Epithelial cell of esophagus (primary cell): ENCODE measurements around a stretch of chr2.

DNA sequence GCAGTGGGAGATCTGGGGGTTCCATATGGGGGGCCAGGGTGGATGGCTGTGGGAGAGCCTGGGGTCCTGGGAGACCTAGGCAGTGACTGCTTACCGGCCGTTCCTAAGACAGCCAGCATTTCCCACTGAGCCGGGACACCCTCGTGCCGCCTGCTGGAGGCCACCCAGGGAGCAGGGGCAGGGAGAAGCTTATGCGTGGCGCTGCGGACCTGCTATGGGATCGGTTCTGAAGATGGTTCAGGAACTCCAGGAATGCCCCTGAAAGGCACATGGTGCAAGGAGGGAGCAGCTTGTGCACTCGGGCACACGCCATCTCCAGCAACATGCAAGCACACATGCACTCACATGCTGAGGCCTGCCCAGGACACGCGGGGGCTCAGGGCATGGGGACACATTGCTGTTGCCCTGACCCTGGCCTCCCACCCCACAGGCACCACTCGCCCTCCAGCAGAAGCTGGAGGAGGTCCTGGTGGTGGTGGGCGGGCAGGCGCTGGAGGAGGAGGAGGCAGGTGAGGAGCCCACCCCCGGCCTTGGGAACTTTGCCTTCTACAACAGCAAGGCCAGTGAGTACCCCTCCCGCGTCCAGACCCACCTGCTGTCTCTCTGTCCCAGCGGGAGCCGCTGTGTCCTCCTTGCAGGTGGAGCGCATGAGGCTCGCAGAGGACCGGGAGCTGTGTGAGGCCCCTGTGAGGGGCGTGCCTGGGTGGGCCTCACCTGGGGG is 4.1 kb downstream of the KLHL30 start:
- RRBS, result 54% methylated on average over 2 of the region's 25 CpGs

DNA sequence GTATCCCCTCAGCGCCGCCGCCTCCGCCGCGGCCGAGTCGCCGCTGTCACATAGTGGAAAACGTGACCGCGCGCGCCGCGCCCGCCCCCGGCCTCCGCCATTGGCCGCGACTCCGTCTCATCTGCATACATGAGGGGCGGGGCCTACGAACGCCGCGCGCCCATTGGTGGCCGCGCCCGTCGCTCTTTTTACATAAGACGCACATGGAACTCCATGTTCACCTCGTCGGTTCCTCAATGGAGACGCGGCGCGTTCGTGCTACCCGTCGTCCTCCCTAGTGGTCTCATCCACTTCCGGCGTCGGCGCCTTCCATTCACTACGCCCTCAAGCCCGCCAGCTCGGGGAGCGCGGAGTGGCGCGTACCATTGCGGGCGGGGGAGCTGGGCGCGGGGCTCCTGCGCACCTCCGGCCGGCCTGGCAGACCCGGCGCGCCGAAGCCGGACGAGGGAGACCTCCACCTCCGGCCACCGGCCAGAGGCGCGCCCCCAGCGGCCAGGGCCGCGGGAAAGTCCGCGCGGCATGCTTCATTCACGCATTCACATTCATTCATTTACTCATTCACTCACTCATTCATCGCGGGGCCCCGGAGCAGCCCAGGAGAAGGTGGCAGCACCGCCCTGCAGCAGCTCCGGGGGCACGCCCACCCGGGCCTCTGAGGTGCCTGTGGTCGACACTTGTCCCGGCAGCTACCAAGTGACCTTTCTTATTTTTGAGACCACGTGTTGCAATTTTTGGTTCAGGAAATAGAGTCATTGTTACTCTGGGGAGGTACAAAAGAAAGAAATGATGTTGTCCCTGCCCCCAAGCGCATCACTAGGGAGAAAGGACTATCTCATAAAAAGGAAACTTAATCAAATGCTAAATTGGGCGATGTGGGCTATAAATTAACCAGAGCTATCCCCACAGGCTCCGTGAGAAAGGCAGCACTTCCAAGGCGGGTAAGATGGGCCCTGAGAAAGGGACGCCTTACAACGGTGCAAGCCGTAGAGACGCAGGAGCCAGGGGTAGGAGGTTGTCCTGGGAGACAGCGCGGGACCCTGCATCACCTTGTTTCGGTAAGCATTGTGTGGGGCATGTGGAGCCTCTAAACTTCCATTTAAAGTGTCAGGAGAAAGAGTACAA is 694 bp upstream of the PER2 start:
- RRBS, result 2% methylated on average over 6 of the region's 98 CpGs

DNA sequence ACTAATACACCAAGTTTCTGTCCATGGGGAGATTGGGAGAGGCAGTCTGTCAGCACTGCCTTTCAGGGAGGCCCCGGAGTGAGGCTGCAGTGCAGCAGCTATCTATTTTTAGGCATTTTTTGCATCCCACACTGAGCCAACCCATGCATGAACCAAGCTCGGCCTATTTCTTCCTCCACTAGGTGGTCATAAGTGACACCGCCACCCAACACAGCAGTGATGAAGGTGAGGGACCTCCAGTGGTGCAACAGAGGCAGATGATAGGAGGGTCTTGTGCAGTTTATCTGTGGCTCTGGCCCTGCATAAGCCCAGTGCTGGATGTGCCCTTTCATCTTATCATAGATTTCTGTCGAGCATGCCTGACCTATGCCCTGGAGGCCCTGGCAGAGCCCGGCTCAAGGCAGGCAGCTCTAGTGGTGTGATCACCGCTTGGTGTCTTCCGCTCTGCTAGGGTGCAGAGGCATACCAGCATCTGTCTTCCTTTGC is 13.9 kb upstream of the TRAF3IP1 start:
- RRBS, result no CpG with 5 or more reads among the region's 7 CpGs

GRCh38 chr2:238357326-238358125 is 37.2 kb downstream of the TRAF3IP1 start:
- RRBS, result no CpG with 5 or more reads among the region's 5 CpGs

- RRBS, result no CpG with 5 or more reads among the region's 6 CpGs
Measured at GRCh38 chr2:238696346-238696779, 151.5 kb upstream of the TWIST2 start.

- RRBS, result no CpG with 5 or more reads among the region's 5 CpGs
Measured at GRCh38 chr2:238851170-238851727, 3.4 kb downstream of the TWIST2 start.

DNA sequence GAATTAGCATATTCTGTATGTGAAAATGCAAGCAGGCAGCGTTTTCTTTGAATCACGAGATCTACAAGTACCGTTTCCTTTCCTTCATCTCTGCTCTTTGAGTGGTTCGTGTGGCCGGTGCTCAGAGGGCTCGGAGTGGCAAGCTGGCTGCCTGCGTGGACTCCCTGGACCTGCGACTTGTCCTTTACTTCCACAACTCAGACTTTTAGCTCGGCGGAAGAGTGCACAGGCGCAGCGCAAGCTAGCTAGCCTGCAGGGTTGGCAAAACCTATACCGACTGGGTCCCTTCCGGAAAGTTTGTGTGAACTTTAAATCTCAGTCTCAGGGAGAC is 6.9 kb downstream of the TWIST2 start:
- RRBS, result no CpG with 5 or more reads among the region's 14 CpGs

DNA sequence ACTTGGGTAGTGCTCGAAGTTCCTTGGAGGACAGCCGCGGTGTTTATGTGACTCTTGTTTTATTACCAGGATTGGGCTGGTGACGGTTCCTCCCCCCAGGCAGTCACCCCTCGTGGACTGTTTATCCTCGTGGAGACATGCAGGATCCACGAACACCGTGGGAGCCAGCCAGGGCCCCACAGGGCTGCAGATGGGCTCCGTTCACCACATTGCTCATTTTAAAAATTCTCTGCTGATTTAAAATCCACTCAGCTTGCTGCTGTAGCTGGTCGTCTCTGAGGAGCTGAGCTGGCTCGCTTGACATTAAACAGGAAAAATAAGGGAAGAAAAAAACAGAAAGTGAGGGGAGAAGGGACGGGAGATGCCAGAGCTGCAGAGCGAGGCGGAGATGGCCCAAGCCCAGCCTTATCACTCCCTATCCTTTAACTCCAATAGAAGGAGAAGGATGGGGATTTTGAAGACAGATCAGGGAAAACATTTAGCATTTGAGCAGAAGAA is 35.3 kb downstream of the TWIST2 start:
- RRBS, result no CpG with 5 or more reads among the region's 14 CpGs

DNA sequence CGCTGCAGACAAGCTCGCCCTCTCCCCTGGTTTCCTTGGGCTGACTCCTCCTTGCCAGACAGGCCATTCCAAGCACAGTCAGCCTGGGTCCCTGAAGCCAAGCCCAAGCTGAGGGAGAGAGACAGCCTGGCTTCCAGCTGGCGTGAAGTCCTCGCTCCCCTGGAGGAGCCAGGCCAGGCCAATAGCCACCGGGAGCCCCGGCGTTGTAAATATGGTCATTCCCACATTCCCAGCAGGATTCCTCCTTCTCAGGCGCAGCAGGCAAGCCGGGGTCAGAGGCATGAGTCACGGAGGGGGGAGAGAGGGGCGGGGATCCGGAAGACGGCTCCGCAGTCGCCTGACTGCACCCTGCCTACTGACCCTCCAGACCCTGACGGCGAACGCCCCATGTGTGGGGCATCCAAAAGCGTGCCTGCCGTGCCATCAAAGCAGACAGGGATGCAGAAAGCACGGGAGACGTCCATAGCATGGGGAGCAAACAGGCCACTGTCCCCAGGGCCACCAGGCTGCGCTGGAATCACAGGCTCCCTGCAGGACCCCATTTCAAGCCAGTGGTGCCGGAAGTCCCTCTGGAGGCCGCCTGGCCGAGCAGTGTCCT is 48.1 kb downstream of the TWIST2 start:
- RRBS, result no CpG with 5 or more reads among the region's 26 CpGs

- RRBS, result no CpG with 5 or more reads among the region's 10 CpGs
Measured at GRCh38 chr2:238938933-238939723, 91.2 kb downstream of the TWIST2 start.

GRCh38 chr2:239006912-239007495 is 159.1 kb downstream of the TWIST2 start:
- RRBS, result no CpG with 5 or more reads among the region's 8 CpGs

GRCh38 chr2:239075662-239076504 is 228.0 kb downstream of the TWIST2 start:
- RRBS, result no CpG with 5 or more reads among the region's 29 CpGs

GRCh38 chr2:239221929-239222759 is 178.7 kb downstream of the HDAC4 start:
- RRBS, result no CpG with 5 or more reads among the region's 16 CpGs

- RRBS, result no CpG with 5 or more reads among the region's 24 CpGs
Measured at GRCh38 chr2:239291728-239292461, 108.9 kb downstream of the HDAC4 start.

DNA sequence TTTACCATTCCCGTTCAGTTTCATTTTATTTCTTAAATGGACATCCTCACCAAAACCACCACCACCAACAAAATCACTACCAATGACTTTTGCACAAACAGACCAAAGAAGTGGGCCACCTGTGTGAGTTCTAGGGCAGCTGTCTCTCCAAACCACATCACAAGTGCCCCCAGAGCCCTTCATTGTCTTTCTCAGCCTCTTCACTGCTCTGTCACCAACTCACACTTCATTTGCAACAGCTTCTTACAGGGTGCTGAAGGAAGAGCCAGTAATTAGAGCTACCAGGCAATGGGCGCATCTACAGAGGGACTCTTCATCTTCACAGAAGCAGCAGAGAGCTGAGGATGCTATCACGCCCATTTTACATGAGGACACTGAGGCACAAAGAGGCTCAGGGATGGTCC is 105.1 kb downstream of the HDAC4 start:
- RRBS, result no CpG with 5 or more reads among the region's 3 CpGs

GRCh38 chr2:239306249-239306641 is 94.6 kb downstream of the HDAC4 start:
- RRBS, result no CpG with 5 or more reads among the region's 7 CpGs

DNA sequence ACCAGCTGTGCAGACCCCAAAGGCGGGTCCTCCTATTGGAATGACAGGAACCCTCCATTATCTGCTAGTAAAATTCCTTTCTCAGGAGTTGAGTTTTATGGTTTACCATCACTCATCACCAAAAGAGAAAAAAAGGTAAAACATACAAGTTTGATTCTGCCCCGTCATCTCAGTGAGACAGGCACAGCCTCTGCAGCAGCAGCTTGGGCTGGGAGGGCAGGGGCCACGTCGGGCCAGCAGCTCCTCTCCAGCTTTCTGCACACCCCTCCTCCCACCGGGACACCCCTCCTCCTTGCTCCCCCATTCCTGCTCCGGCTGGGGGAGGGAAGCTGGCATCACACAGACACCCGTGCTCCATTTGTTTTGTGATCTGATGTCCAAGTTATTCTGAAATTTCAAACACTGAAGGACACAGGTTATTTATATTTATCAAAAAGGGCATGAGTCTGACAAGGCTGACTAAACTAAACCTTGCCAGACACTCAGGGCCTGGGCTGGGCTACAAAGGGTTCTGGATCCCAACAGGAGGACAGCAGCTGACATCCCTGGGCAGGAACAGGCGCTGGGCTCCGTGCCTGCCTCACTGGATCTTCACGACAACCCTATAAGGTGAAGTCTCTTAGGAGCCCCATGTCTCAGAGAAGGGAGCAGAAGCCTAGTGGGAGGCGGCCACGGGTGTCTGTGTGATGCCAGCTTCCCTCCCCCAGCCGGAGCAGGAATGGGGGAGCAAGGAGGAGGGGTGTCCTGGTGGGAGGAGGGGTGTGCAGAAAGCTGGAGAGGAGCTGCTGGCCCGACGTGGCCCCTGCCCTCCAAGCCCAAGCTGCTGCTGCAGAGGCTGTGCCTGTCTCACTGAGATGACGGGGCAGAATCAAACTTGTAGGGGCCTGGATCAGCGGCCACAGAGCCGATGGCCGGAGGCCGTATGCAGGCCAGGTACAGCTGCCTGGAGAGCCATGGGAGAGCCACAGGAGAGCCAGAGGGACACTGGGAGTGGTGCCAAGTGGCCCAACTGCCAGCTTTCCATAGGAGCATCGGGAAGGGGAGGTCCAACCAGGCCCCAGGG is 71.3 kb downstream of the HDAC4 start:
- RRBS, result no CpG with 5 or more reads among the region's 21 CpGs

- RRBS, result 1% methylated on average over 22 of the region's 45 CpGs
Measured at GRCh38 chr2:239399927-239400348, 882 bp downstream of the HDAC4 start.

DNA sequence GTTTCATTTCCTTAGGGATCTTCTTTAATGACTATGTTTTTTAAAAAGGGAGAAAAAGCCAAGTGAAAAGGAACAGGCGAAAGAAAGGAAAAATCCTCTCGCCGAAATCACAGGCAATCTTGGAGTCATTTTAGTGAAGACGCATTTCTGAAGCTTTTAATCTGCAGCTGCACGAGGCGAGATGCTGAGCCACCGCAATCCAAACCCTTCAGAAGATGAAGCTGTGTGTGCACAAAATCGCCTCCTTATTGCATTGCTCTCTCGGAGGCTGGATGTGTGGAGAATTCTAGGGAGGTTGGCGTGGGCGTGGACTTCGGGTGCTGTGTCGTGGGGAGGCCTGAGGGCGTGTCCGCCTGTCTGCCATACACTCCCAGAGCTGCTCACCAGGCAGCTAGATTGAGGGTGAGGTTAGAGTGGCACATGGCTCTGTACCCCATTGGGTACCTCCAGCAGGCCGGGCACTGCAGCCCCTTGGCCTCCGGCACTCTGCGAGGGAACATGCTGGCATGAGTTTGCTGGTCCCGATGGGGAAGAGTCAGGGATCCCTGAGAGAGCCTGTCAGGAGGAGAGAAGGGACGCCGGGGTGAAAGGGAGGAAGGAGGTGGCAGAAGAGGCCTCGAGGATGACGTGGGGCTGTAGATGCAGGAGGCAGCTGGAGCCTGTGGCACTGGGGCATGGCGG is 38.6 kb upstream of the HDAC4 start:
- RRBS, result no CpG with 5 or more reads among the region's 24 CpGs

GRCh38 chr2:239457697-239458249 is 57.0 kb upstream of the HDAC4 start:
- RRBS, result no CpG with 5 or more reads among the region's 12 CpGs